NT2/D1 (cell line): ENCODE measurements around a stretch of chr2.

GRCh38 chr2:237712143-237713440 is 85.2 kb downstream of the LRRFIP1 start:
- RRBS, 2 experiments = no CpG with 5 or more reads among the region's 29 CpGs

- RRBS, 2 experiments = no CpG with 5 or more reads among the region's 7 CpGs
Measured at GRCh38 chr2:237728177-237728990, 70.2 kb upstream of the RBM44 start.

GRCh38 chr2:237785199-237785548 is 13.4 kb upstream of the RBM44 start:
- RRBS, 2 experiments = no CpG with 5 or more reads among the region's 1 CpG

DNA sequence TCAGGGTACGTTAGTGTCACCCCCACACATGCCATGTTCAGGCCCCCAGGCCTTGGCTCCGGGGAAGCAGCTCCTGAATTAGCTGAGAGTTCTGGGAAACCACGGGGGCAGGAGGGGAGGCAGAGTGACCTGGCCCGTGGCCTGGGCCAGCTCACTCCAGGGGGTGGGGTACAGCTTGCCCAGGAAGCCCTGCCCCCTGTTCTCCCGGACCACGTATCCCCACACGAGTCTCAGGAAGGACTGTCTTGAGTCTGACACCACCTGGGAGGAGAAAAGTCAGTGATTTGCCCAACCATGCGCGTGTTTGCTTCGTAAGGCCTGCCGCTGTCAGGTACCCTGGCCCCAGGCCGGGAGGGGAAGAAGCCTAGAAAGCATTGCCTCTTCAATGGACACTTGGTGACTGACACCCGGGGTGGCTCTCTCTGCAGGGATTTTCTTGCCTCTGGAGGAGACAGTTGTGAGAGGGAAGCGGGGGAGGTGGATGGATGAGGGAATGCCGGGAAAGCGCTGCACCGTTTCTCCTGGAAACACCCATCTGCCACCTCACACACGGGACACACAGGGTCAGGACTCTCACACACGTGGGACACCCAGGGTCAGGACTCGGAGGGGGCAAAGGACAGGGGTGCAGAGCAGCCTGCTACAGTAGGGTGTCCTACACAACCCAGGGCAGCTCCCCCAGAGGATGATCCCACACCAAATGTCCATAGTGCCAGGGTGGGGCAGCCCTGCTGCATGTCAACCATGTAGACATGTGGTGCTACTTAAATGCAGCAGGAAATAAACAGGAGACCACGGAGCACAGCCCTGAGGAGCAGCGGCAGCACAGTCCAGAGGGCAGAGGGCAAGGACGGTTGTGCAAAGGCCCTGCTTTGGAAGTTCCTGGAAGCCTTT is 4.8 kb downstream of the RAMP1 start:
- RRBS, 2 experiments = 57 to 85% methylated on average over 3 of the region's 23 CpGs

GRCh38 chr2:237864950-237865840 is 5.8 kb downstream of the RAMP1 start:
- RRBS, 2 experiments = no CpG with 5 or more reads among the region's 12 CpGs

GRCh38 chr2:237888252-237888820 is 28.9 kb downstream of the RAMP1 start:
- RRBS, 2 experiments = no CpG with 5 or more reads among the region's 7 CpGs

DNA sequence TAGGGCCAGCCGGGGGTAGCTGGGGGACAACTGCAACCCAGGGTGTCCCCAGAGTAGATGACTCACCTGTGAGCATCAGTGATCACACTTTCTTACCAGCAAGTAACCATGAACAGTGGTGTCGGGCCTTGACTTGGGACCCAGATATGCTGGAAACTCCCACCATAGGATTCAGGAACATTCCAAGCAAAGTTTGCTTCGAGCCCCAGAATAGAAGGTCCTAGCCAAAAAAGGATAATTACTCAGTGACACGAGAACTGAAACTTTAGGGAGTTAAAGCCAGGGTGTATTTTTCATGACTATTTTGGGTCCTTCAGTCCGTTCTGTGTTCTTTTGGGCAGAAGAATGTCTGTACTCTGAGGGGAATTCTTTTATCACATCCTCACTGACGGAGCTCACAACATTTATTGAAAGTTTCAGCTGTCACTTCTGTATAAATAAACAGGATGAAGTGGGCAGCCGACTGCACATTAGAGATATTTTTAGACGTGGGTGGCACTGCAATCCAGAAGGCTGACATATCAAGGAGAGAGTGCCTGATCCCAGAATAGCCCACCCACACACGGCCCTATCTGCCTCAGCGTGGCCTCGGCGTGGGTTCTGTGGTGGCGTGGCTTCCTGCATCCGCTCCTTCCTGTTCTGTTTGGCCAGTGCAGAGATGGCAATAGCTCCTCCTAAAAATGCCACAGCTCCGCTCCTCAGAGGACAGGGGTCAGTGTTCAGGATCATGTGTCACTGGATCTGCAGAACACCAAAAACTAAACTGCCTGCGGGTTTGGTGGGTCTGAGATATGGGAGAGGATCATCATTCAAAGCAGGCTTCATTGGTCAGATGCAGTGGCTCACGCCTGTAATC is 45.7 kb downstream of the RAMP1 start:
- RRBS, 2 experiments = no CpG with 5 or more reads among the region's 17 CpGs

- RRBS, 2 experiments = under 1 to 2% methylated on average over 16 to 25 of the region's 65 CpGs
Measured at GRCh38 chr2:238059915-238060930, 578 bp upstream of the SCLY start.

- RRBS, 2 experiments = no CpG with 5 or more reads among the region's 2 CpGs
Measured at GRCh38 chr2:238079726-238080145, 18.9 kb downstream of the SCLY start.

- RRBS, 2 experiments = no CpG with 5 or more reads among the region's 9 CpGs
Measured at GRCh38 chr2:238137029-238137763, 1.3 kb upstream of the KLHL30 start.

- RRBS, 2 experiments = 12 to 24% methylated on average over 46 of the region's 63 CpGs
Measured at GRCh38 chr2:238163784-238164195, 5.0 kb downstream of the ERFE start.

DNA sequence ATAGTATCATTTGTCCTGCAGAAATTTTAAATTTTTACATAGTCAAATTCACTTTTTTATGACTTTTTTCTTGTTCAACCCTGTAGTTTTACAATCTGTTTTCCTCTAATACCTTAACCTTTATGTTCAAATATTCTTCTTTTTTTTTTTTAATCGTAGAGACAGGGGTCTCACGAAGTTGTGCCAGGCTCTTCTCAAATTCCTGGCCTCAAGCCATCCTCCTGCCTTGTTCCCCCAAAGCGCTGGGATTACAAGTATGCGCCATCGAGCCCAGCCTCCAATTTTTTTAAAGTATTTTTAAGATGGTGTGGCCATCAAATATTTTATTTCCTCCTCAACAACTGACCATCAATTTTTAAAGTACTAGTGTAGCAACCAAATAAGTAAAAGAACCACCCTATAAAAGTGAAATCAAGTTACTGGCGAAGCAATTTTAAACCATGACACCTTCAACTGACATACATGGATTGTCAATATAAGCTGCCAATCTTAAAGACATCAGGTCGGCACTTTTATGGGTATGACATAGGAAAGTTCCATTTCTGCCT is 3.8 kb downstream of the ILKAP start:
- RRBS, 2 experiments = no CpG with 5 or more reads among the region's 7 CpGs

DNA sequence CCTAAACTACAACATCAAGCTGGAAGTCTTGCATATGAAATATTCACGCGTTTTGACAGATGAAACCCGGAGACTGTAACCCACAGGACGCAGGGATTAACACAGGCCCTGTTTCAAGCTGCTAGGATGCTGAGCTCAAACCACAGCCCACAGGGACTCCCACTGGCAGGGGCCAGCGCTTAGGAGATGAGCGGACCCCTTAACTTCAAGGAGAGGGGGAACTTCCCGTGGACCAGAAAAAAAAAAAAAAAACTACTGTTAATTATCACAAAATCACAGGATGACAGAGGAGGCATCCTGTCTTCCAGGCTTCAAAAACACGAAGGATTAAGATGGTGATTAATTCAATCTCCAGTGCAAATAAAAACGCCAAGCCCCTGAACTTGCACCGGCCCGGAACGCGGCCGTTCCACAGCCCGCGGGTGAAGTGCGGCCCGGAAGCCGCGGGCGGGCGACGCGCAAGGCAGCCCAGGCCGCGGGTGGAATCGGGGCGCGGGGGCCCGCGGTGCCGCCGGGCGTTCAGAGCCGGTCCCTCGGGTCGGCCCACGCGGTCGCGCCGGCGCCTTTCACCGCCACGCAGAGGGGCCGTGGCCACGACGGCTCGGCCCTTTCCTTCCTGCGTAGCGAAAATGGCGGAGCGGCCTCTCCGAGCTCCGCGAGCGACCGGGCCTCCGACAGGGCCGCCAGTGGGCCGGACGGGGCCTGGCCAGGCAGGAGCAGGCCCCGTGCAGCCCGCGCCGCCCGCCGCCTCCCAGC is 665 bp downstream of the ILKAP start:
- RRBS, 2 experiments = under 1 to 2% methylated on average over 37 of the region's 68 CpGs

DNA sequence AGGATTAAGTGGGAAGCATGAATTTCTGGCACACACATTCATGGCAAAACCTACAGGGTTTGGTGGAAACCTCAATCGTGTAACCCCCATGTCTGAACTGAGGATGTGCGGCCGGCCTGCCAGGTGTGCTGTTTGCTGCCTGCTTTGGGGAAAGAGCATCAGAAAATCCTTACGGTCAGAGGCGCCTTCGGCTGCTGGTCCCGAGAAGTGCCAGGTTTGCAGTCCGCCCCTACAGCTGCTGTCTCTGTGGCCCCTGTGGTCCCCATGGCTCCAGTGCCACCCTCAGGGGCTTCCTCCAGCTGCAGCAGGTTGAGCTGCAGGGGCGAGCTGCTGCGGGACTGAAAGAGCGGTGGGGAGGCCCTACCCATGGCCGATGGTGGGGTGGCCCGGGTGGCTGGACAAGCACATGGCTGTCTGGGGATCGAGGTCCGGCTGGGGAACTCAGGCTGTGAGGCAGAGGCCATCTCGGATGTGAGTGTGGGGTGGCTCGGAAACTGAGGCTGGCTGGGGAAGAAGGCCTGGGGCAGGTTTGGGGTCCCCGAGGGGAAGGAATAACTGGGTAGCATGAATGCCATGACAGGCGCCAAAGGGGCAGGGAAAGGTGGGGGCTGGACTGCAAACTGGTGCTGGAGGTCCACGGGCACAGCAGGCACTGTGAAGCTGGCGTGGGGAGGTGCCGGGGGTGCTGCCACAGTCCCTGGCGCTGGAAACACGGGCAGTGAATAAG is 13.1 kb upstream of the HES6 start:
- RRBS, 2 experiments = no CpG with 5 or more reads among the region's 24 CpGs

GRCh38 chr2:238261004-238261840 is 21.4 kb upstream of the HES6 start:
- RRBS, 2 experiments = no CpG with 5 or more reads among the region's 21 CpGs

- RRBS, 2 experiments = 48 to 49% methylated on average over 2 of the region's 12 CpGs
Measured at GRCh38 chr2:238287318-238288024, 939 bp downstream of the PER2 start.

- RRBS, 2 experiments = no CpG with 5 or more reads among the region's 25 CpGs
Measured at GRCh38 chr2:238403726-238404520, 22.8 kb upstream of the ASB1 start.

GRCh38 chr2:238569437-238570114 is 142.8 kb downstream of the ASB1 start:
- RRBS, 2 experiments = no CpG with 5 or more reads among the region's 24 CpGs

- RRBS, 2 experiments = no CpG with 5 or more reads among the region's 8 CpGs
Measured at GRCh38 chr2:238811051-238811640, 36.7 kb upstream of the TWIST2 start.

DNA sequence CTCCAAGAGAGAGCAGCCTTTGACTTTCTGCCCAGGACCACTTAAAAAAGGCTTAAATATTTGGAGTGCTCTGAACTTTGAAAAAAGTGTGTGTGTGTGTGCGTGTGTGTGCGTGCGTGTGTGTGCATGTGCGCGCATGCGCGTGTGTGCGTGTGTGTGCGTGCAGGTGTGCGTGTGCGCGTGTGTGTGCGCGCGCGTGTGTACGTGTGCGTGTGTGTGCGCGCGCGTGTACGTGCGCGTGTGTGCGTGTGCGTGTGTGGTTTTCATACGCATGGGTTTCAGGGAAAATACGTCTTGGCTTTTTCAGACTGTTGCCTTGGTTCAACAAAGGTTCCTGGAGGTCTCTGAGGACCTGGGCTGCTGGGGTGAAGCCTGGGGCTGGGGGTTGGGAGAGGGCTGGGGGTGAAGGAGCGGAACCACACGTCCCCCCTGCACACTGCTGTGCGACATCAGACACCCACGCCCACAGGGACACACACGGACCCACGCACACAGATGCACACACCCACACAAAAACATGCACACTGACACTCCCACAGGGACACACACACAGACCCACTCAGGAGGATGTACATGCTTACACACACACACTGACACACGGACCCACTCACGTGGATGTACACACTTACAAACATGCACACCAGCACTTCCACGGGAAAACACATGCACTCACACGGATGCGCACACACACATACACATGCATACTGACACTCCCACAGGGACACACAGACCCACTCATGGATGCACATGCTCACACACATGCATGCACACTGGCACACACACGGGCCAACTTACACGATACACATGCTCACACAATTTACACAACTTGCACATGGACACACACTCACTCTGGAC is 58.1 kb downstream of the TWIST2 start:
- RRBS, 2 experiments = no CpG with 5 or more reads among the region's 42 CpGs